Neural progenitor cell (in vitro differentiated cells): ENCODE data around the gene LHPP.

GRCh38 chr10:124008685-124009201 lies 84.7 kb downstream of the CHST15 start:
- RAMPAGE, long total RNA, result no peak

DNA sequence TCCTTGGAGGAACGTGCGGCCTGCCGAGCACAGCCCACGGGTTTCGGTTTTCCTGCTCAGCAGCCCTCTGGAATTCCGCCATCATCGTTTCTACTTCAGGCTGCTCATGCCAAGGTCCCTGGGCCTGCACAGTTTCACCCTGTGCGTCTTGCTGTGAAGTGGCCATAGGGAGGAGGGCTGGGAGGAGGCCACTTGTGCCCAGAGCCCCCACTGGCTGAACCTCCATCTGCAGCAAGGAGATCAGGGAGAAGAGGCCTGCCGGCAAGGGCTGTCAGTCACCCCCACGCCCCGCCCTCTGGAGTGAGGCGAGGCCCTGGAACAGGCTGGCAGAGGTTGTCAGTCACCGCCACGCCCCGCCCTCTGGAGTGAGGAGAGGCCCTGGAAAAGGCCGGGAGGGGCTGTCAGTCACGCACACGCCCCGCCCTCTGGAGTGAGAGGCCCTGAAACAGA lies 82.7 kb downstream of the CHST15 start:
- RAMPAGE, long total RNA, result no peak

- RAMPAGE, long total RNA, result no peak
These were observed 59.2 kb downstream of the CHST15 start for GRCh38 chr10:124034055-124034644.

- RAMPAGE, long total RNA, result no peak
These were observed 9.2 kb downstream of the CHST15 start for GRCh38 chr10:124084168-124084607.

GRCh38 chr10:124165141-124165496 lies 71.7 kb upstream of the CHST15 start:
- RAMPAGE, long total RNA, result no peak

GRCh38 chr10:124181993-124182503 lies 88.7 kb upstream of the CHST15 start:
- RAMPAGE, long total RNA, result no peak

- RAMPAGE, long total RNA, result no peak
These were observed 104.0 kb upstream of the CHST15 start for GRCh38 chr10:124197181-124198074.

GRCh38 chr10:124461497-124462488 lies at the start of gene LHPP:
LHPP (plus strand) TSS chr10:124461823.
- RAMPAGE, long total RNA, result no peak

GRCh38 chr10:124524868-124525609 lies 63.4 kb downstream of the LHPP start:
- RAMPAGE, long total RNA, result no peak

- RAMPAGE, long total RNA, result no peak
These were observed 72.8 kb downstream of the LHPP start for GRCh38 chr10:124534111-124535051.

GRCh38 chr10:124535628-124536717 lies 74.3 kb downstream of the LHPP start:
- RAMPAGE, long total RNA, result no peak

GRCh38 chr10:124611817-124612277 lies 132.3 kb downstream of the FAM53B start:
- RAMPAGE, long total RNA, result no peak

DNA sequence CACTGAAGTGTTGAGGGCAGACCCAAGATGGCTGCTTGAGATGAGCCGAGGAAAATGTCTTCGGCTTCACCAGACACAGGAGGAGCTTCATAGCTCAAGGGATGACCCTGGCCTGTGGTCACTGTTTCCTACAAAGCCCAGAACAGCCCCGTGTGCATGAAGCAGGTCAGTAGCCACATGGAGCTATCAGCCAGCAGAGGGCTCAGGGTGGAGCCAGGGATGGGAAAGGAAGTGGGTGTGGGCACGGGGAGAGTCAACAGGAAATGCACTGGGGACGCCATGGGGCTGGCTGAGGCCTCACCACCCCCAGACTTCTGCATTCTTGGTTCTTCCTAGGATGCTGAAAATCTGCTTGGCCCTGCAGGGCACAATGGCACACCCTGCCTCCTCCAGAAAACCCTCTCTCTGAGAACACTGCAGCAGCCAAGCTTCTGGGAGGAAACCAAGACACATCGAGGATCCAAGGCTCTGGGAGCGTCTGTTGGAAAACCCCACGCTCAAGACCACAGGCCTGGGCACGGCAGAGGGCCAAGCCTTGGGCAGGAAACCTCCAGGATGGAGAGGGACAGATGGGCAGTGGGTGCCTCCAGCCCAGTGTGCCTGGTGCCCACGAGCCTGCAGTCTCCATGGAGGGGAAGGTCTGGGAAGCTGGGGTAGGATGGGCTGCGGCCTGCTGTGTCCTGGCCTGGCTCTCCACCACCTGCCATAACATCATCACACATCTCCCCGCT lies 96.3 kb downstream of the FAM53B start:
- RAMPAGE, long total RNA, result no peak

DNA sequence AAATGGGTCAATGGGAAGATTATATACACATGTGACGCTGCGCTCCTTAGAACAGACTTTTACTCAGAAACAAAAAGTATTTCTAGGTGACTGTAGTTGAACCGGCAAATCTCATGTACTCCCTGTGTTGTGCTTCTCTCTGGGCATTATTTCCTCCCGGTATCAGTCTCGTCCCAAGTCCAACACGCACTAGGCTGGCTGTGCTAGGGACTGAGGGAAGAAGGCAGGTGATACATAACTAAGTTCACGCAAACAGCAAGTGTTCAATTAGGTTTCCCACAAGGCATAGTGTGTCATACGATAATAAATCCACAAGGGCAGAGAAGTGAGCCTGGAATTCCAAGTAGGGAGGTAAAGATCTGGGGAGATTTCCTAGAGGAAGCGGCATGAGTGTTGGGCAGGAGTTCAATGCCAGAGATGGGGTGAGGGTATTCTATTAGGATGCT lies 20.4 kb downstream of the FAM53B start:
- RAMPAGE, long total RNA, result no peak

DNA sequence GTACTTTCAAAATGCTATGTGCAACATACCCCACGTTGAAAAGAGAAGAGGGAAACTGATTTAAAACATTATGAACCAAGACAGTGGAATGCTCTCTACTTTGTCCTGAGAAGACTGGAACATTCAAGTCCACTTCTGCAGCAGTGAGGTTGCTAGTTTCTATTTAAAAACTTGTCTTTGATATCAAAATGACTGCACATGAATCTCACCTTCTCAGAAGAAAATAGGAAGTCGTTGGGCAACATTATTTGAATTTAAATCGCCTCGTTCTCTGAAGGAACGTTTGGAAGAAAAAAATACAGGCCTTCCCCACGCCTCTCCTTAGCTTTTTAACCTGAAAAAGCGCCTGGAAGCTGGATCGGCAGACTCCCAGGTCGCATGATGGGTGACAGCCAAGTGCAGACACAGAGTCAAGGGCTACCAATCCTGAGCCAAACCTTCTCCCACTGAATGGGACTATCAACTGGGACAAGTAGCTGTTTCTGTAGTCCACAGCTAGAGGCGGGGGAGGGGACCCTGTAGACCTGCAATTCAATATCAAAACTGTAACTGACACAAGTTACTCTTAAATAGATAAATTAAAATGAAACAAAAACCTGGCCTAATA lies 2.3 kb downstream of the FAM53B start:
- RAMPAGE, long total RNA, result no peak

GRCh38 chr10:124792267-124792423 lies 458 bp upstream of the EEF1AKMT2 start:
- RAMPAGE, long total RNA, result no peak

DNA sequence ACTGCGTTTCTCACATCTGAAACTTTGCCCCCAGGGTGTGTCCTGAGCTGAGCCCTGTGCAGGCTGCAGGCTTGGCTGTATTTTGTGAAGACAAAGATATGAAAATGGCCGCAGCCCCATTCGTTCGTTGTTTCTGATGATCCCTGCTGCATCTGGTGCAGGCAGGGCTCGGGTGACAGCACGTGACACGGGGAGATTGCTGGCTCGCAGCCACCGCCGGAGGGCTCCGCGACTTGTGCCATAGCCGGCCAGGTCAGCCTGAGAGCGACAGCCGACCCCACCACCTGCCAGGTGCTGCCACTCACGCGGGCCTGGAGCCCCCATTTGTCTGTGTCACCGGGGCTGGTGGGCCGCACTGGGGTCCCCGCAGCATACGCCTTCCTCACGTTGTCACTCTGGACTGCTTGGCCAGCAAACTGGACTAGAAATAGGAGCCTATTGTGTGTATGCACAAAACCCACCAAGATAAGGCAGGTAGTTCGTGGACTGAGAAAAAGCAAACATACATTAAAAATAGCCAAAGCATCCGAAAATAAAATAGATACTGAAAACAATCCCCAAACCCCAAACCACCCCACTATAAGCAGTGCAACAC lies 4.5 kb downstream of the CTBP2 start:
- RAMPAGE, long total RNA, result no peak

GRCh38 chr10:125047857-125048571 lies 20.1 kb upstream of the CTBP2 start:
- RAMPAGE, long total RNA, result no peak

GRCh38 chr10:125064879-125065797 lies 37.3 kb upstream of the CTBP2 start:
- RAMPAGE, long total RNA, result no peak

DNA sequence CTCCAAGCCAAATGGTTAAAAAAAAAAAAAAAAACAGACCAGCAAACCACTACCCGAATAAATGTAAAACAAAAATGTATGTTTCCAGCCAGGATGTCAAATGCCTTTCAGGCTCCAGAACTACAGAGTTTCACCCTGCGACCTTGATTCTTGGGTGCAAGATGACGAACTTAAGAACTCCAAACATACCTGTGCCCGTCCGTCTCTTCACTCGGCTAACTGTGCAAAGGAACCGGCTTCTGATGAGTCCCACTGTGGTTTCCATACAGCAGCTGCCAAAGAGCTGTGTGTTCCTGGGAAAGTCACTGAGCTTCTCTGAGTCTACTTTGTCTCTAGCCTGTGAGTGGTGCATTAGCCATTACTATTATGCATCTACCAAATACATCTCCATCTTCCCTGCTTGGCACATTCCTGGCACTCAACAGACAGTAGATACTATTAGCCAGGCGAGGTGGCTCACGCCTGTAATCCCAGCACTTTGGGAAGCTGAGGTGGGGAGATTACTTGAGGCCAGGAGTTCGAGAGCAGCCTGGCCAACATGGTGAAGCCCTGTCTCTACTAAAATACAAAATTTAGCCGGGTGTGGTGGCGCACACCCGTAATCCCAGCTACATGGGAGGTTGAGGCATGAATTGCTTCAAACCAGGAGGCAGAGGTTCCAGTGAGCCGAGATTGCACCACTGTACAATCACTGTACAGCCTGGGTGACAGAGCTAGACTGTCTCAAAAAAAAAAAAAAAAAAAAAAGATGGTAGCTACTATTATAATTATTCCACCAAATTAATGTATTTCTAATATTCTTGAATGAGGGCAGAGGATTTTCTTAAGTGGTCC lies 111.0 kb upstream of the CTBP2 start:
- RAMPAGE, long total RNA, result no peak